Caco-2 (cell line): ENCODE measurements around the genes CCDC190 and NUF2.

DNA sequence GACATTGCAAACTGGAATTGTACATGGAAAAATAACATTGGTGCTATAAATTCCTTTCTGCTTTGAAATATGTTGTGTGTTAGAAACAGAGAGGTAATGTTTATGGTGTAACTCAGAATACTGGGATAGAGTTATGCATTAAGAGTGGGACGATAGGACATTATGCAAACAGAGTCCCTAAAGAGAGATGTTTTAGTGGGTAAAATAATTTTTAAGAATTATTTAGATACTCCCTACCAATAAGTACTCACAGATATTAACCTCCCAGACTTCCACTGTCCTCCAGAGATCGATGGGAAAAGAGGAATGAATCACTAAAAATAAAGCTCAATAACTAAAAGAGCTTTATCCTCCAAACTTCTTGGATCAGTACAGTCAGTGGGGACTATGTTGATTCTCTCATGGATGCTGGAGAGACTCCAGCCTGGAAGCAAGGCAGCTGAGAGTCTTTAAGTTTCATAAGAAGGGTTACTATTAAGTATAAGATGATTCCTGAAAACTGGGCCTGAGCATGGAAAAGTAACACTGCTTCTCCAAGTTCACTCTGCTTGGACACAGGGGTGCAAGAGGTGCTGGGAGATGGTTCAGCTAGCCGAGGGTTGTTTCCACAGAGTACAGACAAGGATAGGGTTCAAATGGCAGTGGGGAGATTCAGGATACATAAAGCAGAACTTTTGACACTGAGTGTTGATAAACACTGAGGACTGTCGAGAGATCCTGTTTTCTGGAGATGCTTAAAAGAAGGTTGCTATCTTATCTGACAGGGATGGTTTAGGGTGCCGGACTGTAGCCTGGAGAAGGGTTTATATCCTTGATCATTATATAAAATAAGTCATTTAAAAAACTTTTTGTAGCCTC lies 6.2 kb upstream of the DDR2 start:
- PRO-cap: no peak
- RRBS: no CpG with 5 or more reads among the region's 5 CpGs

- PRO-cap: no peak
- RRBS: no CpG with 5 or more reads among the region's 5 CpGs
These were observed 408 bp downstream of the DDR2 start for GRCh38 chr1:162632665-162633078.

DNA sequence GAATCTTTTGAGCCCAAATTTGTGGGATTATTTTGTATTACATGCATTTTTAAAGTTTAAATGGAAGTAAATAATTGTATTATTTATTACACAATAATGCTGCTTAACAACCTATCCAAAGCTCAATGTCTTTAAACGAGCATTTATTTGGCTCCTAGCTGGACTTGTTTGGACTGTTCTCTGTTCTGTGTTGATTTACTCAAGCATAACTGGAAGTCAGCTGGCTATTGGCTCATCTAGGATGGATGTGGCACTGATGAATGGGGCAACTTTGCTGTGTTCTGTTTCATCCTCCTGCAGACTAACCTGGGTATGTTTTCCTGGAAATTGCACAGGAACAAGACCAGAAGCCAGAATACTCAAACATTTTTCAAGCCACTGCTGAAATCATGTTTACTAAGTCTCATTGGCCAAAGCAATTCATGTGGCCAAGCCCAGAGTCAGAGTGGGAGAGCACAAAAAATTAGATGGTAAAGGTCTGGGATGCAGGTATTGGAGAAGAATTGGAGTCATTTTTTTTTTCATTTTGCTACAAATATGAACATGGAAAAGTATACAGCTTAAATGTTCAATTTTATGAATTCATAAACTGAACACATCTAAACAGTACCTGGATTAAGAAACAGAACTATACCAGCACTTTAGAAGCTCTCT lies 70.7 kb upstream of the HSD17B7 start:
- PRO-cap: no peak
- RRBS: no CpG with 5 or more reads among the region's 1 CpG

DNA sequence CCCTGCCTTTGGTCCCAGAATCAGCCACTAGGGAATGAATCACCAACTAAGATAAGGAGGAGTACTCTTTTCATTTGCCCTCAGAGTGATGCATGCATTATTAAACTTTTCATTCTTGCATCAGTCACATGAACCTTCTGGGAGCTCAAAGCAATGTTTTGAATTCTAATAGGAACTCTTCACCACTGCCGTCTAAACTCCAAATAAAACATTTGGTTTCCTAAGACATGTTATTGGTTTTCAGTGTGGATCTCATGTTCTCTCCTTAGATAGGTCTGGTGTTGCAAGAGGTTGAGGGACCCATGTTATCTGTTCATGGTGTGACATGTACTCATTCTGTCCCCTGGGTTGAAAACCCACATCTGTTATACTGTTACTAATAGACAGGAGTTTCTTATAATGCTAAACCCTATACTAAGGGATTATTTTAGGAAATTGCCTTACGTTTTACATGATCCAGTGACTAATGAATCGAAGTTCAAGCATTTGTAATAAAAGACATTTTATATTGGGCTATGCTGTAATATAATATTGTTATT lies 17.8 kb upstream of the HSD17B7 start:
- PRO-cap: no peak
- RRBS: no CpG with 5 or more reads among the region's 3 CpGs

DNA sequence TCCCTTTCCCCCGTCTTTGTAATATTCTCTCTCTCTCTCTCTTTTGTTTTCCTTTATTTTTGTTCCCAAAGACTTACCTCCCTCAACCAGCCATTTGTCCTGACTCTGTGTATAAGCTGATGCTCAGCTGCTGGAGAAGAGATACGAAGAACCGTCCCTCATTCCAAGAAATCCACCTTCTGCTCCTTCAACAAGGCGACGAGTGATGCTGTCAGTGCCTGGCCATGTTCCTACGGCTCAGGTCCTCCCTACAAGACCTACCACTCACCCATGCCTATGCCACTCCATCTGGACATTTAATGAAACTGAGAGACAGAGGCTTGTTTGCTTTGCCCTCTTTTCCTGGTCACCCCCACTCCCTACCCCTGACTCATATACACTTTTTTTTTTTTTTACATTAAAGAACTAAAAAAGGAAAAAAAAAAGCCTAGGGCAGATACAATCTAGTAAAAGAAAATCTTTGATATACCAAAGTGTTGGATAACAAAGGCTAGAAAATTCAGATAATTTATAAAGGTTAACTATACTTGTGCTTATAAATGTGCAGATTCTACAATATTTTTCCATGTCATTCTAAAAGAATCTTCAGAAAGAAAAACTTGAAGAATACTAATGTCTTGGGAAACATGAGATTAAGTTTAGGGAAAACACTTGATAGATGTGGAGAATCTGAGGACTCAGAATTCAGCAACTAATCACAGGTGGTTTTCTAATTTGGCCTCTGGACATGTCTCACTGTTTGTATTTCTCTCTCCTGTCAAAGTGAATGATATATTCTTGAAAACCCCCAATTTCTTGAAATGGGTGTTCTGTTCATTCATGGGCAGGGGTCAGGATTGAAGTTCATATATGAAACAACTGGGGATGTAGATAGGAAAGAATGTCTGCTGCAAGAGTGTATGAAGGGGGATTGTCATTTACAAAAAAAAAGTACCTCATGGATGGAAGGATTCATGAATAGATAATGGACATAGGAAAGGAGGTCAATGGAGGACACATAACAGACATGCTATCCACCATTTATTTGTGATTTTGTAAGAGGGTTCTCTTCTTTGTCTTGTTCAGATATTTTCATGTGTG lies 10.1 kb upstream of the HSD17B7 start:
- PRO-cap: no peak
- RRBS: no CpG with 5 or more reads among the region's 6 CpGs

- PRO-cap: no peak
- RRBS: no CpG with 5 or more reads among the region's 5 CpGs
These were observed at the start of gene CCDC190 for GRCh38 chr1:162860828-162861376. Gene CCDC190, minus strand, starts transcription at chr1:162861175.

DNA sequence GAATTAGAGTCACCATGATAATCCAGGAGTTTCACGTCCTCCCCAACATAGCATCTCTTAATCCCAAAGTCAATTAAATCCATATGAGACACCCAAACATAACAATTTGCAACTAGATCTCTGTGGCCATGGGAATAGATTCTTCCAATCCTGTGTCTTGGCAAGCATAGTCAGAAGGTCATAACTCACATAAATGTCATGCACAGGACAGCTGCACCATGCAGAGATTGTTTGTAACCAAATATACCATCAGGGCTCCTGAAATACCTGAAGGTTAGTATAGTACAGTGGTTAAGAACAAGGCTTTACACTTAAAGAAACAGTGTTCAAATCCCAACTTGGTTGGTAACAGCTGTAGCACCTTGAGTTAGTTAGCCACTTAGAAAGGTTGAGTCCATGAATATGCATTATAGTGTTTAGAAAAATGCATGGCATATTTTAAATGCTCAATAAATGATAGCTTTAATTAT lies 82.6 kb upstream of the CCDC190 start:
- PRO-cap: no peak
- RRBS: no CpG with 5 or more reads among the region's 1 CpG

DNA sequence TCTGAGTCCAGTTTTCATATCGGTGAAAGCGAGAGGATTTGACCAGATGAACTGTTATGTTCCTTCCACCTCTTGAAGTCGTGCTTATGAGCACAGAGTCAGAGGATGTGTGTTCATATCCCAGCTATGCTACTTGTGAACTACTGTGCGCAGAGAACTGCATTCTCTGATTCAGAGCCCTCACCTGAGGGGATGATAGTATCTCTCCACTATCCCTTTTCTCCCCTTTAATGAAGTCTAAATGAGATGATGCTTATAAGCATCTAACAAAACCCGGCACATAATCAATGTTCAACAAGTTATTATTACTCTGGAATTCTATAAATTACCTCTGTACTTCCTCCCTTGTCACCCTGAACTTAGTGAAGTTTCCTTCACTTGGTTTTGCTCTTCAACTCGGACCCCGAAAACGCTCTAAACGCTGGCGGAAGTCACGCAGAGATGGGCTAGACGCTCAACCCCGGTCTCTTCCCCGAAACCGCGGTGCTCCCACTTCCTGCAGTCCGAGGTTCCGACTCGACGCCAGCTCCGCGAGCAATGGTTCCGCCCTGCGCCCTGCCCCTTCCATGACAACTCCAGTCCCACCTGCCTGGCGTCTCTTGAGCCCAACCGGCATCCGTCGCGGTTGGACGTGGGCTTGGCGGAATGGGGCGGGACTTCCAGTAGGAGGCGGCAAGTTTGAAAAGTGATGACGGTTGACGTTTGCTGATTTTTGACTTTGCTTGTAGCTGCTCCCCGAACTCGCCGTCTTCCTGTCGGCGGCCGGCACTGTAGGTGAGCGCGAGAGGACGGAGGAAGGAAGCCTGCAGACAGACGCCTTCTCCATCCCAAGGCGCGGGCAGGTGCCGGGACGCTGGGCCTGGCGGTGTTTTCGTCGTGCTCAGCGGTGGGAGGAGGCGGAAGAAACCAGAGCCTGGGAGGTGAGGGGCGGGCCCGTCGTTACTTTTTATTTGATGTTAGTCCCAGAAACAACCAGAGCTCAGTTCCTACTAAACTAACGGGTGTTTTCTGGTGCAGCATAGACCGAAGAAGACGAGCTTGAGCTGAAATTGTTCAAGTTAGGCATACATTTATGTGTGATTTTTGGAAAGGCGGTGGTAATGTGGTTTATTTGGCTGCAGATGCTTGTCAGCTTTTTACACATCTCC lies at the start of gene NUF2:
Gene NUF2 (plus strand): TSS at position 662 of the 1,148 bp plus-strand sequence.
- PRO-cap: bidirectional peak, plus-strand start at position 665 of the sequence, minus-strand start at position 459 of the sequence; bidirectional peak, plus-strand start at position 975 of the sequence, minus-strand start at position 882 of the sequence
- RRBS: 4% methylated on average over 8 of the region's 61 CpGs

- PRO-cap: no peak
- RRBS: no CpG with 5 or more reads among the region's 11 CpGs
These were observed 1.2 kb downstream of the PBX1 start for GRCh38 chr1:164560148-164560568.

DNA sequence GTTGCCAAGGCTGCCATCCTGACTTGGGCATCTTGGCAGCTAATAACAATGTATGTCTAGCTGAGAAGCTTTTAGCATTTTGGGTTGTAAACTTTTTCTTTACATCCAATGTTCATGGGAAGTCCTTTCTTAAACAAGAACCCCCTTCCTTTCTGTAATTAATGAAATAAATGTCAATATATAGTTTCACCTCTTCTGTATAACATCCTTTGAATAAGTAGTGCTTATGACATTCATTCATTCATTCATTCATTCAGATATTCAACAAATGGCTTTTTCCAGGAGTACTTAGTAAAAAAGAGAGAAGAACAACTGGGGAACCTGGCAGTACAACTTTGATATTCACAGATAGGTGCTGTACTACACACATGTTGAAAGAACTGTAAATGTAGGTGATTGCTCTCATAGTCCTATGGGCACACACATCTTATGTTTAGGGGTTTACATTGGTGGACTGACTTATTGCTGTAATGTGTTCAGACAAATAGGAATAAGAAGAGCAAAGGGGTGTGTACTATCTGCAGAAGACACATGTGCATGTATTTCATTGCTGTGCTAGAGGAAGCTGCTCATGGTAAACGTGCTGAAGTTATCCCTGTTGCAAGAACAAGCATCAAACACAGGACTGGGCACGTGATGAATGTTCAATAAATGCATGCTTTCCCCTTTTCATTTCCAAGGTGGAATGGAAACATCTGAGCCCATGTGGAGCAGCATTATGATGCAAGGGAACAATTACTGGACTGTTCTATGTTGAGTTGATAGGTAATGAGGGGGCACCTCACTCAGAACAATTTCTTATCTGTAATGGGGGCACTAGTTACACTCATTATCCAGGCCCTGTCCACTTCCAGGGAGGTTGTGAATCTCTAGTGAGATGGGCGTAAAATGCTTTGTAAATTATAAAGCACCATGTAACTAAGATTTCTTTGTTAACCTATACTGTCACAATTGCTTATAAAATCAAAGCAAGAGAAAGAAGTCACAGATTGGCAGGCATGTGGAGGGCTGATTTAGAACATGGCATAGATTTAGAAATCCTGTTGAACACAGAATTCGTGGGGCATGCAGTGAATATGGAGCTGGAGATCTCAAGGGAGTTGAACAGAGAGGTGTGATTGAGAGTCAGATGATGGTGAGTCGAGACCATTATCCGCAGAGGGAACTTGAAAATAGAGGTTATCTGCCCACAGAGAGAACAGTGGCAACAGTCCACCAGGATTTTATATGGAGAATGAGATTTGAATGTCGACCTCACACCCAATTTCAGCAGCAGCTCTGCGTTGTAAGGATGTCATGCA lies 27.2 kb downstream of the PBX1 start:
- PRO-cap: no peak
- RRBS: no CpG with 5 or more reads among the region's 8 CpGs

GRCh38 chr1:164588507-164589731 lies 29.9 kb downstream of the PBX1 start:
- PRO-cap: bidirectional peak, plus-strand start at chr1:164589347, minus-strand start at chr1:164589106
- RRBS: no CpG with 5 or more reads among the region's 21 CpGs

- PRO-cap: no peak
- RRBS: no CpG with 5 or more reads among the region's 8 CpGs
These were observed 39.5 kb downstream of the PBX1 start for GRCh38 chr1:164598218-164599233.

DNA sequence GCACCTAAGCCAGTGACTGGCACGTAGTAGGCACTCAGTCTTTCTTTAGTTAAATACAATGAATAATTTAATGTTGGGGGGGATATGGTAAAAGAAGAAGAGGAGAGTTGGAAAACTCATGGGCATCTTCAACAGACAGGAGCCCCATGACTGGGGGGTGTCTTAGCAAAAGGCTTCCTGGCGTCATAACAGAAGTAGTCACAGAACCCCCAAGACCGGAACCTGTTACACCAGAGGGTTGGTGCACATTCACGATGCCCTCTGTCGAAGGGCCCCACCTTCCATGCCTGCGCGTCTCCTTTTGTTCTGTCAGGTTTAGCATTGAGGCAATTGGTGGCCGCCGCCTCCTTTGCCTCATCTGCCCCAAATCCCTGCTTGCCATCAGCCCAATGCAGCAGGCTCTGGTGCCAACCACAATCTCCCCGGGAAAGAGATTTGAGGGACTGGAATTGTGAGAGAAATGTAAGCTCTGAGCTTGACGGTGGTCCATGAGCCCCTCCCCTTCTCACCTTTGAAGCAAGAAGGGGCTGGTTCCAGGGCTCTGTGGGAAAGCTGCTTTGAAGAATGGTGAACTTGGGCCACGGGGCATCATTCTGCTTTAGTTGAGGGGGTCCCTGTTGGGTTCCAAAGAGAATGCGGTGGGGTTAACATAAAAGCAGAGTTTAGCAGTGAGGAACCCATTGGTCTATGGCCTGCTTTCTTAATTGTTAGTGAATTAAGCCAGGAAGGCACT lies 51.0 kb downstream of the PBX1 start:
- PRO-cap: no peak
- RRBS: no CpG with 5 or more reads among the region's 13 CpGs

GRCh38 chr1:164753417-164754654 lies 194.9 kb downstream of the PBX1 start:
- PRO-cap: no peak
- RRBS: no CpG with 5 or more reads among the region's 20 CpGs

DNA sequence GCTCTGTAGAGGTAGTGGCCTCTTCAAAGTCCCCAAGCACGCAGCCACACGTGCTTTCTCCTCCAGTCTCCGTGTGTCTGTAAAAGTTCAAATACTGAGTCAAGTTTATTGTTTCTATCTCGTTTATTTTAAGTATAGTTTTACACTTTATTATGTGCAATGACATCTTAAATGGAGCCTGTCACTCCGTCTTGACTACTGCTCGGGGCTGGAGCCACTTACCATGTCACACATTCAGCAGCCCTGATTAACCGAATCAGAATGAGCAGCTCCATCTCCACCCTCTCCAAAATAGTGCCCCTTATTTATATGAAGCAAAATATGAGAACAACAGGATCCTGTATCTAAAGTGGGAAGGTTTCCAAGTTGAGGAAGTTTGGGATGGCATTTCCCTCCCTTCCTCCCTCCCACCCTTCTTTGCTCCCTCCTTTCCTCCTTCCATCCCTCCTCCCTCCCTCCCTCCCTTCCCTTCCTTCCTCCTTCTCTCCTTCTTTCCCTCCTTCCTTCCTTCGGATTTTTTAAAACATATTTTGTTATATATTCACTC lies 201.1 kb downstream of the PBX1 start:
- PRO-cap: no peak
- RRBS: no CpG with 5 or more reads among the region's 8 CpGs

DNA sequence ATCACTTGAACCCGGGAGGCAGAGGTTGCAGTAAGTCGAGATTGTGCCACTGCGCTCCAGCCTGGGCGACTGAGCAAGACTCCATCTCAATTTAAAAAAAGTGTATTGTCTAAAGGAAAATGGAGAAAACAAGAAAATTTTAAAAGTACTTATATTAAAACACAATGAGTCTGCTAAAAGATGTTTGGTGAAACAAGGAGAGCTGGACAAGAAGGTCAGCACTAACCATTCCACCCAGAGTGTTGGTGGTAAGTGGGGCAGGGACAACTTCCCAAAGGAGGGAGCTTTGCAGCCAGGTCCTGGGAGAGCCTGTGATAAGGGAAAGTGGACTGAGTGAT lies 190.4 kb downstream of the LMX1A start:
- PRO-cap: no peak
- RRBS: no CpG with 5 or more reads among the region's 4 CpGs

DNA sequence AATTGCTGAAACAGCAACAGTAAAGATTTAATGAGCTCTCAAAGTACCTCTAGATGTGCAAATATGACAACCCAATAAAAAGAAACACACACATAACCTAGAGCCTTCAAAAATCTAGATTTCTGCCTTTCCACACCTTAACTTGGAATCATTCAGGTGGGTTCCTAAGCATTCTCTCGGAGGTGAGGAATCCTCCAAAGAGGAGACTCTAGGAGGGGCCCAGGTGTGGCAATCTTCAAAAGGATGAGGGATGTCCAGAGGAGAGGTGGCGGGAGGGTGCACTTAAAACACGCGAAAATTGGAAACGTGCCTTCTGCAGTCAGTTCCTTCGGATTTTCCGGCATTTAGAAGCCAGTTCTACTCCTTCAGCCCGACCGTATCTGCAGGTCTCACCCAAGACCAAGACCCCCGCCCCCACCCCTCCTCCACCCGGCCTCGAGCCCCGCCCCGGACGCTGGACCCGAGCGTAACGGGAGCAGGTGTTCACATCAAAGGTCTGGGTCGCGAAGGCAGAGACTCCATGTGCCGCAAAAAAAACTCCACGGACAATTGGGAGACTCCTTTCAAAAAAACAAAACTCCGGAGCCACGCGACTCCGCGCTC lies 896 bp upstream of the MGST3 start:
- PRO-cap: unidirectional peak, plus-strand start at position 292 of the sequence; bidirectional peak, plus-strand start at position 491 of the sequence, minus-strand start at position 339 of the sequence
- RRBS: 6% methylated on average over 10 of the region's 27 CpGs

DNA sequence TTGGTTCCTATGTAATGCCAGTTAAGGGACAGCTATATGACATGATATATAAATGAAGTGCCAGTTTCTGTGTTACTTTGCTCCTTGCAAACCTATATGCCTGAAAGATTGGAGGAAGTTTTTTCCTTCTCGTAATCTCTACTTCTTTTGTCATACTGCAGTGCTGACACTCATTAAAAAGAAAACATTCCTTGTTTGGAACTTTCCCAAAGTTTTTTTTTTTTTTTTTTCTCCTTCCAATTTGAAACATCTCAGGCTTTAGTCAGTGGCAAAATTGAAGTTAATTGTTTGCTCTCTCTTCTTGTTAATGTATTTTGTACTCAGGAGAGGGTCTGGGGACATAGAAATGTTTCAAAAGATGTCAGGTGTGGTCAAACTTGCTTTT lies 2.8 kb downstream of the MGST3 start:
- PRO-cap: no peak
- RRBS: no CpG with 5 or more reads among the region's 1 CpG

DNA sequence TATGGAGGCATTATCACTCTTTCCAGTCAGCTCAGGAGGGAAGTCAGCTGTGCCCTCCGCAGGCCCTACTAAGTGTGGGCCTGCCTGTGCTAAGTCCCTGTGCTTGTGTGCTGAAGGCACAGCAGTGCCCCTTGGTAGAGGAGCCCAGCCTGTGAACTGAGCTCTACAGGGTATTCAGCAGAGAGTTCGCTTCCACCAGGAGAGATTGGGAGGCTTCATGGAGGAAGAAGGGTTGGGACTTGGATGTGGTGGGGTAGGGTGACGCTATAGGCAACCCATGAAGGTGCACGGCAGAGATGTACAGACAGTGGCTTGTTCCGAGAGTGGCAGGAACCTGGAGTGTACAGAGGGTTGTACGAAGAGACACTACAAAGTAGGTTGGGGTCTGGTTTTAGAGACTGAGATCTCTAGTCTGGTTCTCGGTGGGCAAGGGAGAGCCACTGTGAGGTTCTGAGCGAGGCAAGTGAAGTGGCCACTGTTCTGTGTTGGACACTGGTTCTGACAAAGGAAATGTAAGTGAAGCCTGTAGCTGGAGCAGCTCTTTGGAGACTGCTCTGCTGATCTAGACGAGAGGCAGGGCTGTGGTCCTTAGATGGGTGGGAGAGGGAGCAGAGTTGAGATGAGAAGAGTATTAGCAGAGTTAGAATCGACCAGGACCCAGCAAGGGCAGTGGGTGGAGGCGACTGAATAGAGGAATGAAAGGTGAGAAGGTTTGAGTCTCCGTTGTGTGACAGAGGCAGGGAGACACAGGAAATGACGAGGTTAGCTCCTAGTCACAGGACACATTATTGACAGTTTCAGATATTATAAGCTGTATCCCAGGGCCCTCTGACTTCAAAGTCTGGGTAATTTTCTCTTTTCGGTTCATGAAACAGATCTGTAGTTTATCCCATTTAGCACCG lies 69.6 kb downstream of the UCK2 start:
- PRO-cap: no peak
- RRBS: no CpG with 5 or more reads among the region's 15 CpGs

GRCh38 chr1:166307819-166308434 lies 141.1 kb upstream of the FAM78B start:
- PRO-cap: no peak
- RRBS: no CpG with 5 or more reads among the region's 7 CpGs